Hair follicle dermal papilla cell (primary cell): ENCODE measurements around the genes LTN1, KRTAP13-1, KRTAP19-2, KRTAP21-1 and MIS18A.

GRCh38 chr21:28992519-28993298 lies at the start of gene LTN1:
TSS of gene LTN1 (minus strand) at chr21:28992877.
- CAGE, long polyA plus RNA, result no peak

GRCh38 chr21:29024800-29025271 lies 368 bp downstream of the USP16 start:
- CAGE, long polyA plus RNA, result no peak

DNA sequence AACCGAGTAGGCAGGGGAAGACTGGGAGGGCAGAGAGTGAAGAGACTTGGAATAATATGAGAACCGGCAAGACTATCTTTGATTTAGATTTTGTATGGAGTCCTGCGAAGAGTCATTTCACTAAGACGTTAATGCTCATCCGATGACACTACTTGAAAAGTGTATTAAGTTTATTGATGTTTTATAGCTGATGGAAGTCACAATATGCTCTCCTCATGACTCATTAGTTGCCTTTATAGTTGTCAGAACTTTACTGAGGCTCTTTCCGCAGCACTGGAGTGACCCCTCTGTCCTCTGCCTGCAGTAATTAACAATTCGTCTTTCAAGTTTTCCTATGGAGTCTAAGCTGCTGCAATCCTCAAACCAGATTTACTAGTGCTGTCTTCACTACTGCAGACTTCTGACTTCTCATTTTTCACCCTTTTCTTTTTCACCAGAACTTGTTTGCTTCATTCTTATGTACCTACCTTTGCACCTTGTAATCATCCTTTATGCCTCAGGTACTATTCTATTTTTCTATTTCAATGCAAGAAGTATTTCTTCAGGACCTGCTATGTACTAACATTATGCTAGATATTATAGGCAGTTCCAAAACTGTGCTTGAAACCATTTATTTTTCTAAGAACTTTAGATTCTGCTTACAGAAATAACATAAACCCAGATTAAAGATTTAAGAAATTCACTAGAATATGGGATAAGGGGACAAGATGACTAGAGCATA lies 964 bp downstream of the USP16 start:
- CAGE, long polyA plus RNA, result no peak

GRCh38 chr21:29073779-29074403 lies 443 bp upstream of the CCT8 start:
- CAGE, long polyA plus RNA, result no peak

GRCh38 chr21:29193622-29194034 lies 63.2 kb downstream of the MAP3K7CL start:
- CAGE, long polyA plus RNA, result no peak

DNA sequence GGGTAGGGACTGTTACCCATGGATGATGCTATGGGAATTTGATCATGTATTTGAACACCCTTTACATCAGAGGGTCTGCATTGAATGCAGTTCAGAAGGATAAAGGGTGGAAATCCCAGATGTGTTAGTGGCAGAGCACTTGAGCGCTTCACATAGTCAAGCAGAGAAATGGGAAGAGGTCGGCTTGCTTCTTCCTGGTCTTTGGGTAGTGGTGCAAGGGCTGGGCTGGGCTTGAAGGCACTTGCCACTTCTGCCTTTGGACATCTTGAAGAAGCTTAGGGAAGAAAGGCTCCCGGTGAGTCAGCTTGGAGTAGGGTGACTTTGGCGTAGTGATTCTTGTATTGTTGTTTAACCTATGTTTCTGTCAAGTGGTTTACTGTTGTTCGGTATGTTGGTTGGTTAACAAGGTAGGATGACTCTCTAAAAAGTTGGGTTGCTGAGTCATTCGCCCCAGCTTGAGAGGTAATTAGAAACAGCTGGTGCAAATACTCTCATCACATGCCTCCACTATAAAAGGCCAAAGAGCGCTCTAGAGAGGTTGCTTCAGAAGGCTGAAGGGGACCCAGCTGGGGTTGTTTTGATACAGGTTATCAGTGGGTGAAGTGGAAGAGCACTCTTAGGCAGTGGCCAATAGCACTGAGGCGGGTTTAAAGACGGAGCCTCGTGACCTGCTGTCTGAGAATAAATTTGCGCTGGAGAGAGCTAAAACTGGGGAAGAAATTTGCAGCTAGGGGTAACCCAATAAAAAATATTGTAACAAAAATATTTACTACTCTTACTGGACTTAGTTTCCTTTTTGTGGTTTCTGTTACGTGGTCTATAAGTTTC lies 1.4 kb downstream of the BACH1 start:
- CAGE, long polyA plus RNA, result no peak

DNA sequence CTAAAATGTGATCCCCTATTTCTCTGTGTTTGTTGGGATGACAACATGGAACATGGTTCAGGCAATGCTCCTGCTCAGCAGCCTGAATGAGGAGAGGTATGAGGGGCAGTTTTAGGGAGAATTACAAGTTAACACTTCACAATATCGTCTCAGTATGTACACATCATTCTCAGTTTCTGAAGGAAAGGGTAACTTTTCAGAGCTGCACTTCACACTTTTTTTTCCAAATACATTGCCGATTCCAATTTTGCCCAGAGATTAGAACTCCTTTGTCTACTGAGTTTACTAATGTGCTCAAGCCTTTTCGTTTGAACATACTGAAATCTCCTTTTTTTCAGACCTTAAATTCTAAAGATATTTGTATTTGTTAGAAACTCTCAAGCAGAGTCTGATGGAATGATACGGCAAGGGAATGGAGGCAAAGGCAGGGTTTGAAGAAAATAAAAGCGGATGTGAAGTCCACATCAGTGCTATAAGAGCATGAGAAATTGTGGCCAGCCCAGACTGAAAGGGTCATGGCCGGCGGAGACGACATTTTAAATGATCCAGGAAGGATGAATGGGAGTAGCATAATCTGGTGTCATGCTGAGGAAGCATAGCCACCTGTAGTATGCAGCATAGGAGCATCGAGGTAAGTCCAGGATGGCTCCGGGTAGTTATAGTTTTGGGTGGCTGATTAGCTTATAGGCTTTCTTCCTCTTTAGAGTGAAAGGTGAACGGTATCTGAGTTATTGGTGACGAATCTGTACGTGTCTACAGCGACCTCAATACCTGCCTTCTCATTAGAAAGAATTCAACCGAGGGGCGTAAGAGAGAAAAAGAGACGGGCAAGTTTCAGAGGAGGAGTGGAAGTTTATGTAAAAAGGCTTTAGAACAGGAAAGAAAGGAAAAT lies 129.1 kb downstream of the BACH1 start:
- CAGE, long polyA plus RNA, result no peak

DNA sequence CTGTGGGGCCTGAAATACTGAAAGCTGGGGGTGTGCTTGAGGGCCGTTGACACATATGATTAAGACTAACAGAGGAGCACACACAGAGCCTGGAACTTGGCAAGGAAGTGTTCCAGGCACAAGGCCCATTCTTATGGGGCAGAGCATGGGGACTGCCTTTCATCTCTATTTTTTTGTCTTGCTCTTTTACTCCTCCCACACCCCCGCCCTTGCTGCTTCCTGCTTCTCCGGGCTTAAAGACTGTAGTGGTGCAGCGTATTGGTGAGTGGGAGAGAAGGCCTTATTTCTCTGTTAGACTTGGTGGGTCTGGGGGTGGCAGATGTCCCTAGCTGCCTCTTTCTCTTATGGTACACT lies 137.5 kb downstream of the BACH1 start:
- CAGE, long polyA plus RNA, result no peak

- CAGE, long polyA plus RNA, result no peak
Observed at GRCh38 chr21:30227569-30228136, 11.8 kb upstream of the CLDN8 start.

DNA sequence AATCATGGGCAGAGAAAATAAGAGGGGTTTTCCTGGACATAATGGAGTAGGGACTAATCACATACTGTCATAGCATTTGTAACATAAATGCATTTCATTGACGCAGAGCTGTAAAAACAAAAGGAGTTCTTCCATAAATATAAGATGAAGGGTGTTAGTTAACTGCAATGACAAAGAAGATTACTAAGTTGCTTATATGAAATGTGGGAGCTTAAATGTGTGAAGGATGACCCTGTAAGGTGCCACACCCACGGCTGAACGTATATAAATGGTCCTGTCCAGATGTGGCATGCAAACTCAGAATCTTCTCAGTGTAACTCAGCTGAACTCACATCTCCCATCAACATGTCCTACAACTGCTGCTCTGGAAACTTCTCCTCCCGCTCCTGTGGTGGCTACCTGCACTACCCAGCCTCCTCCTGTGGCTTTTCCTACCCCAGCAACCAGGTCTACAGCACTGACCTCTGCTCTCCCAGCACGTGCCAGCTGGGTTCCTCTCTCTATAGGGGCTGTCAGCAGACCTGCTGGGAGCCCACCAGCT lies at the start of gene KRTAP13-1:
KRTAP13-1 (plus strand) TSS at position 290 of the 541 bp plus-strand sequence.
- CAGE, long polyA plus RNA, result no peak

- CAGE, long polyA plus RNA, result no peak
Observed at GRCh38 chr21:30487154-30487758, at the start of gene KRTAP19-2. TSS of gene KRTAP19-2 (minus strand) at chr21:30487436.

DNA sequence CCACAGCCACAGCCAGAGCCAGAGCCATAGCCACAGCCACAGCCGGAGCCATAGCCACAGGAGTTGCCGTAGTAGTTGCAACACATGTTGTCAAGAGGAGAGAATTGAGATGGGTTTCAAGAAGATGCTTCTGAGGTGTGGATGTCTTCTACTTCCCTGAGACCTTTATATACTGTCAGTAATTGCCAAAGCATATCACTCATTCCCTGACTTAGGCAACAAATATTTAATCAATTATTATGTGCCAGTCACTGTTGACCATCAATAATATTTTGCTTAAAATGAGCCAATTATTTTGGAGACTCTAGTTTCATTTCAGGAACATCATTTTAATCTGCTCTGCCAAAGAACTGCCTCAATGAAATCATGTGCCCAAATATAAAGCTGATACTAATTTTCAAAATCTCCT lies at the start of gene KRTAP21-1:
KRTAP21-1 (minus strand) TSS at position 136 of the 409 bp plus-strand sequence.
- CAGE, long polyA plus RNA, result no peak

- CAGE, long polyA plus RNA, result no peak
Observed at GRCh38 chr21:31174031-31174804, 135.9 kb upstream of the KRTAP19-8 start.

- CAGE, long polyA plus RNA, result no peak
Observed at GRCh38 chr21:31182043-31182973, 144.0 kb upstream of the KRTAP19-8 start.

DNA sequence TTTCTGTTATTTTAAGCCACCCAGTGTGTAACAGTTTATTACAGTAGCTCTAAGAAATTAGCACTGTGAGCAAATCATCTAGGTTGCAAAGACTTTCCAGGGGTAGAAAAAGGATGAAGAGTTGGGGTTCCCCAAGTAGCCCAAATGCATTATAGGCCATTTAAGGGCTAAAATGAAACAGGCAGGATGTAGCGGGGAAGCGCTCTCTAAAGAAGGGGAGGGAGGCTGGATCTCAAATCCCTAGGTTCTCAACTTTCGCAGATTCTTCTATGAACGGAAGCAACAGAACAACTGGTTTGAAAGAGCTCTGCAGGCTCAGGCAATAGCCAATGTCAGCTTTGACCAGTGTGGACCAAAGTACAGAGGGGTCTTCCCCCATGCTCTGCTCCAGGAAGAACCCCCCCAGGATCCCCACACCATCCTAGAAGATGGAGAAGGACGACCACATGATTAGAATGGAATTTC lies 147.8 kb upstream of the KRTAP19-8 start:
- CAGE, long polyA plus RNA, result no peak

DNA sequence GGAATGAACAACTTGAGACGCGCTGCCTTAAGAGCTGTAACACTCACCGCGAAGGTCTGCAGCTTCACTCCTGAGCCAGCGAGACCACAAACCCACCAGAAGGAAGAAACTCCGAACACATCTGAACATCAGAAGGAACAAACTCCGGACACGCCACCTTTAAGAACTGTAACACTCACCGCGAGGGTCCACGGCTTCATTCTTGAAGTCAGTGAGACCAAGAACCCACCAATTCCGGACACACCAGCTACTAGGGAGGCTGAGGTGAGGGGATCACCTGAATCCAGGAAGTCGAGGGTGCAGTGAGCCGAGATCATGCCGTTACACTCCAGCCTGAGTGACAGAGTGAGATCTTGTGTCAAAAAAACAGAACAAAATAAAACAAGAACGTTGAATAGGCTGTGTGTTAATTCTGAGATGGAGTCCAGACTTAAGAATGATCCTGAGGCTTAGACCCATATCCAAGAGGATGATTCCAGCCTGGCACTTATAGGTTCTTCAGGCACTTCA lies 4.3 kb upstream of the SOD1 start:
- CAGE, long polyA plus RNA, result no peak

- CAGE, long polyA plus RNA, result no peak
Observed at GRCh38 chr21:31728101-31728726, 3.7 kb downstream of the SCAF4 start.

GRCh38 chr21:31948289-31948998 lies 75.6 kb downstream of the HUNK start:
- CAGE, long polyA plus RNA, result no peak

- CAGE, long polyA plus RNA, result no peak
Observed at GRCh38 chr21:32278462-32279604, at the start of gene MIS18A. TSS of gene MIS18A (minus strand) at chr21:32279049.

DNA sequence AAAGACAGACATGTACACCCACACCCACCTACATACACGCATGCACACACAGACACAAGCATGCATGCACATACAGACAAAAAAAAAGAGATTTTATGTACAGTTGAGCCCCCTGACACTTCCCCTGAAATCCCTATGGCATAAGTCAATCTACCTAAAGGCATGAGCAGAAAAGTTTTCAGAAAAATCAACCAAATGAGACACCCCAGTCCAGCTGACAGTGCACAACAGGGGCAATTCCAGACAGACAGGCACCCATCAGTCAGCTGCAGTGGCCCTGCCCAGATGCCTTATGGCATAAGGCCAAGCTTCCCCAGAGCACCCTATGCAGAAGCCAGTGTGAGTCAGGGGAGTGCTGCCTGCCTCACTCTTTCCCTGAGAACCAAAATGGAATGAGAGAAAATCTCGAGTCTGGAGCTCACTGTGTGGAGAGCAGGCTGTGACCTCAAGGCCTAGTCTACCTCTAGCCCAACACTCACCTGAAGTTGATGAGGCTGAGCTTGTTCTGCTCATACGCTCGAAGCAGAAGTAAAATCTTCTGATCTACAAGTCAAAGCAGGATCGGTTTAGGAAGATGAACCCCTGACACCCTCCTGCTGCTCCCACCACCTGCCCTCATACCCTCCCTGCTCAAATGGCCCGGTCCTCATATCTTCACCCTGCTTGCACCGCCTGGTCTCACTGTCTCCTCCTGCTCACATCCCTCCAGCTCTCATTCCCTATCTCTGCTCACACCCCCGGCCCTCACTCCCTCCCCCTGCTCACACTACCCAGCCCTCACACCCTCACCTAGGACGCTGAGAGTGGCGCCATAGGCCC lies 38.2 kb downstream of the MRAP start:
- CAGE, long polyA plus RNA, result no peak